MCF 10A (cell line): ENCODE measurements around the genes CCDC171, SAXO1 and HAUS6.

DNA sequence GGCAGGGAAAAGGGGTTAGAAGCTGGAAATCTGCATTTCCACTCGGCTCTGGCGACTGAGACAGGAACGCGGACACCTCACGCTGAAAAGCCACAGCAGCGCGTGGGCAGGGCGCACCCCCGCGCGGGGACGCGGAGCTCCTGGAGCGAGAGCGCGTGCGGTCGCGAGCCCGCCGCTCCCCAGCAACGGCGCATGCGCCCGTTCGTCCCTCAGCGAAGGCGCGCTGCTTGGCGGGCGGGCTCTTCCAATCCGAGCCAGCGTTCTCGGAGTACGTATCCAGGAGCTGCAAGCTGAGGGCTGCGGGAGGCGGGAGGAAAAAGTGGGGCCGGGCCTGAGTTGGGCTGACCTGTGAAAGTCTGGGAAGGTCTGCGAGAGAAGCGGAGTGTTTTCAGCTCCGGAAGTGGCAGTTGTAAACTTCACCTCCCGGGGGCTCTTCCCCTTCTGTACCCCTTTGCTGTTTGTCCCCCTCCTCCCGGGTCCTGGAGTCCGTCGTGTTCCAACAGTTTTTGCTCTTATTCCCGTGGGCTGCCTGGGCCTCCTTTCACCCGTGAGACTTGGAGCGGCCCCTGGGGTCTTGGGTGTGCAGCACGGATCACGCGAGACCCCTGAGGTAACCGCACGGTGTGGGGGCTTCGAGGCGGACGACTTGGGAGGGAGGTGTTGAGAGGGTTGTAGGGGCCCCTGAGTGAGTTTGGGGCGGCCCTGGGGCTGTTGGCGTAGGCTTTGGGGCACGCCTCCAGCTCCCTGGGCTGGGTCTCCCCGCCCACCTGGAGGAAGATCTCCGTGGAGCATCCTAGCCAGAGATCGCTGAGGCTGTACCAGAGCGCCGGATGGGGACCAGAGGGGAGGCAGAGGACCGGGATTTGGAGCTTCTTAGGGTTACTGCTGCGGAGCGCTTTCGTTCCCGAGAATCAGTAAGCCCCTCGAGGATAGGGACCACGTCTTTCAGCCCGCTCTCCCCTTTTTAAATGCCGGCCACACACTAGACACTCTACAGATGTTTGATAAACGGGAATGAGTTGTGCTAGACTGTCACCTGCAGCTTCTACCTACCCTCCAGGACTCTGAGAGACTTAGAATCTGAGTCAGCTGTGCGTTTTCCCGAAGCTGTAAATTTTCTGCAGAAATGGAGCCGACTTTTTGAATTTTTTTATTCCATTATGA is at the start of gene CCDC171:
CCDC171 (plus strand) TSS at position 351 of the 1,164 bp plus-strand sequence.
- PRO-cap: bidirectional peak, plus-strand start at position 352 of the sequence, minus-strand start at position 142 of the sequence
- RRBS: 9% methylated on average over 5 of the region's 77 CpGs

GRCh38 chr9:16138786-16139418 is 586.1 kb downstream of the CCDC171 start:
- PRO-cap: no peak
- RRBS: no CpG with 5 or more reads among the region's 11 CpGs

DNA sequence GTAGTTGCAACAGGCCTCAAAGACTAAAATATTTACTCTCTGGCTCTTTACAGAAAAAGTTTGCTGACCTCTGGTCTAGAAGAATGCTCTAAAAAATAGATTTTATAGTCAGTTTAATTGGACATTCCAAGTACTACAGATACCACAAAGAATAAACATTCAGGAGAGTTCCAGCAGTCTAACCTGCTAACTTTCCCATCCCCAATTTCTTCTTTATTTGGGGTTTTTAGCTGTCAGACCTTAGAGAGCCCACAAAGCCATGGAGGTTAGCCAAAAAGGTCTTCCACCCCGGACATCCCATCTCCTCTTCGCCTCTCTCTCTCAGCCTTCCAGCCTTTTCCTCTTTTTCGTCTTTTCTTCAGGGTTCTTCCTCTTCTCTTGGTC is 588.0 kb downstream of the BNC2 start:
- PRO-cap: no peak
- RRBS: no CpG with 5 or more reads among the region's 3 CpGs

GRCh38 chr9:16414299-16414919 is 456.1 kb downstream of the BNC2 start:
- PRO-cap: no peak
- RRBS: no CpG with 5 or more reads among the region's 4 CpGs

DNA sequence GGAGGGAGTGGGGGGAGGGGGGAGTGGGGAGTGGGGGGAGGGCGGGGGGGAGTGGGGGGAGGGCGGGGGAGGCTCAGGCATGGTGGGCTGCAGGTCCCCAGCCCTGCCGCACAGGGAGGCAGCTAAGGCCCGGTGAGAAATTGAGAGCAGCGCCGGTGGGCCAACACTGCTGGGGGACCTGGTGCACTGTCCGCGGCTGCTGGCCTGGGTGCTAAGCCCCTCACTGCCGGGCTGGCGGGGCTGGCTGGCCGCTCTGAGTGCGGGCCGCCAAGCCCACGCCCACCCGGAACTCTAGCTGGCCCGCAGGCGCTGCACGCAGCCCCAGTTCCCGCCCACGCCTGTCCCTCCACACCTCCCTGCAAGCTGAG is 160.0 kb downstream of the CNTLN start:
- PRO-cap: no peak
- RRBS: no CpG with 5 or more reads among the region's 20 CpGs

- PRO-cap: no peak
- RRBS: no CpG with 5 or more reads among the region's 3 CpGs
These were observed 58.2 kb upstream of the SH3GL2 start for GRCh38 chr9:17520780-17520979.

DNA sequence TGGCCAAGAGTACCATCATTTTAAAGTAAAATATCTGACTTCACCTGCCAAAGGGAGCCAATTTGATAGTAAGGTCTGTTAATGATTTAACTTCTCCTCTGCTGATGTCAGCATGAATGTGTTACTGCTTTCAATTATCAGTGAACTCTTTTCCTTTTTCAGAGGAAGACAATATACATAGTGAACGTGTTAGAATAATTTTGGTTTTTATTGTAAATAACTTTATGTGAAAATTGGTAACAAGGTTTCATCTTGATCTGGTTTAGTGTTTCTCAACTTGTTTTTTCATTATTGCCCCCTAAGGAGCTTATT is 409.7 kb downstream of the SH3GL2 start:
- PRO-cap: no peak
- RRBS: no CpG with 5 or more reads among the region's 1 CpG

DNA sequence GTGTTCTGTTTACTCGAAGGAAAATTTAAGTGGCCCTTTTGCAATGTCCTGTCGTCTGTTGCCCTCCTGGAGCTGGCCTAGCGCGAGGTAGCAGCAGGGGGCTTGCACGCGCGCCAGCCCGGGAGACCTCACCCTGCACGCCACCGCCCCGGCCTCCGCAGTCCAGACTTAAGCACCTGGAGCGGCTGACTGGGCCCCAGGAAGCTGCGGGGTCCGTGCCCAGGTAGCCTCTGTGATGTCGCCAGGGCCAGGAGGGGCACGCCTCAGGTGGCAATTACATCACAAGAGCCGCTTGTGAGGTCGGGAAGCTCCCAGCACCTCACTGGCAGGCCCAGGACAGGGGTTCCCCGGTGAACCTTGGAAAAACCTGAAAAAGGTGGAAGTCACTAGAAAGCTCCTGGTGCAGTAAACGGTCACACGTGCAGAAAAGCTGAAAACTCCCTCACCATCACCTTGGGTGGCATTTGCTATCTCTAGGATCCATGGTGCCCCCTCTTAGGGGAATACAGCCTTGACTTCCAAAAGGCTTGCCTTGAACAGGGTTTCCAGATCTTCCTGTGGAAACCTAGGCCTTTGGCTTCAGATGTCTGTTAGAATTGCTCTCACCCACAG is at the start of gene SAXO1:
SAXO1 (minus strand) TSS at position 191 of the 612 bp plus-strand sequence.
- PRO-cap: no peak
- RRBS: no CpG with 5 or more reads among the region's 22 CpGs

GRCh38 chr9:19050399-19050638 is 1.1 kb downstream of the RRAGA start:
- PRO-cap: no peak
- RRBS: no CpG with 5 or more reads among the region's 10 CpGs

- PRO-cap: no peak
- RRBS: no CpG with 5 or more reads among the region's 1 CpG
These were observed 6.4 kb downstream of the RRAGA start for GRCh38 chr9:19055479-19056240.

DNA sequence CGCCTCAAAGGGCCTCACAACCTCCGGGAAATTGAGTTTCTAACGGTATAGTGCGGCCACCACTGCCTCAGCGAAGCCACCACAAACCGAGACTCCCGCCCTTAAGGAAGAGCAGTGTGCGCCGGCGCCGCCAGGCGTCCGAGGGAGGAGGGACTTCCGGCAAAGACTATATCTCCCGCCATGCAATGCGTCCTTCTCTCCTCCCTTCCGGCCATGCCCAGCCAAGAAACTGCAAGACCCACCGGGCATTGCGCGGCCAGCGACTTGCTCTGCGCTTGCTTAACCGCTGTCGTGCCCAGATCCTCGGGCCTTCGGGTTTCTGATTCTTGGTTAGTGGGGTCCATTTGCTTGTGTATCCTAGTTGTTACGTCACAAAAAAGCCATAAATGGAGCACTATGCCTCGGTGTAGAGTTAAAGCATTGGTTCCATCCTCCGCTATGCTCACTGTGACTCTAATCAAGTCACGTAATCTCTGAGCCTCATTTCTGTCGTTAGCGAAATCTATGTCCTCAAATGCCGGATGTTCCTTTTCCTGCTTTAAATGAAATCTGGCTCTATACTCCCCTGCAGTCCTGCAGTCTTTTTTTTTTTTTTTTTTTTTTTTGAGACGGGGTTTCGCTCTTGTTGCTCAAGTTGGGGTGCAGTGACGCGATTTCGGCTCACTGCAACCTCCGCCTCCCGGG is at the start of gene HAUS6:
HAUS6 (minus strand) TSS at position 106 of the 684 bp plus-strand sequence.
- PRO-cap: bidirectional peak, plus-strand start at position 248 of the sequence, minus-strand start at position 106 of the sequence
- RRBS: 1% methylated on average over 9 of the region's 40 CpGs

- PRO-cap: no peak
- RRBS: no CpG with 5 or more reads among the region's 41 CpGs
These were observed 794 bp upstream of the PLIN2 start for GRCh38 chr9:19127897-19128675.

GRCh38 chr9:19230972-19231541 is 564 bp downstream of the DENND4C start:
- PRO-cap: bidirectional peak, plus-strand start at chr9:19231434, minus-strand start at chr9:19231417
- RRBS: 1% methylated on average over 18 of the region's 42 CpGs

DNA sequence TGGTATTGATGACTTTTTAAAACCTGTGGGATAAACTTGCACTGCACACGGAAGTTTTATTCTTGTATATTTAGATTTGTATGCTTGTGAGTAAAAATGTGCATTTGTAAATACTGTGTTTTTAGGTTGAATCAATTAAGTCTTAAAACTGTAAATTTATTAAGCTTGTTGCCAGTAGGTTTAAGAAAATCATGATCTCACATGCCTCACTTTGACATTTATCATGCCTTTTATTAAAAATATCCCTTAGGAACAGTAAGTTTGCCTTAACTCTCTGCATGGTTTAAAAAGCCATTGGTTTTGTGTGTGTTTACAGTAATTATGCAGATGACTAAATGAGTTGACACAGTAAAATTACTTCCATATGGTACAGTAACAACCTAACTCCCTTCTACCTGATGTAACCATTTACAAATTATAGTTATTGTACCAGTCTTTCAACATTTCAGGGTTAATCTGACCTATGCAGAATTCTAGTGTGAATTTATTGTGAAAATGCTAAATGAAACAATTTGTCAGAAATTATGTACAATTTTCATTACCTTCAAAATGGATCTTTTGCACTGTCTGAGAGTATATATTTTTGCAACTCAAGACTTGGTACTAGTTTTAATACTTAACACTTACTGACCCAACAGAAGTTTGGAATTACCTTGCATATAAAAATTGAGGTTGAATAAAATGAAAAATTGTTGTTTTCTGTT is 6.4 kb downstream of the RPS6 start:
- PRO-cap: no peak
- RRBS: no CpG with 5 or more reads among the region's 1 CpG

DNA sequence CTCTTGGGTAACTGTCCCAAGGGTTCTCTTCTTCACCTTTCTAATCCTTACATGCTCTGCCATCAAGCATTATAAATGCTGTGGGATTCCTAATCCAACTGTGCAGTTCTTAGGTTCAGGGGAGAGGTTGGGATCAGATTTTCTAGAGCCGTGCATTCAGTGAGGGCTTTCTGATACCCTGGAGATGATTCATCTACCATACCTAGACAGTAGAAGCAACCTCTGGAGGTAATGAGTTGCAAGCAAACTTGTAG is 365.8 kb downstream of the MLLT3 start:
- PRO-cap: no peak
- RRBS: no CpG with 5 or more reads among the region's 1 CpG

GRCh38 chr9:20574799-20575406 is 47.4 kb downstream of the MLLT3 start:
- PRO-cap: no peak
- RRBS: no CpG with 5 or more reads among the region's 7 CpGs

GRCh38 chr9:20579495-20580057 is 42.7 kb downstream of the MLLT3 start:
- PRO-cap: no peak
- RRBS: no CpG with 5 or more reads among the region's 2 CpGs

- PRO-cap: no peak
- RRBS: no CpG with 5 or more reads among the region's 2 CpGs
These were observed 4.1 kb downstream of the MLLT3 start for GRCh38 chr9:20618052-20618832.

DNA sequence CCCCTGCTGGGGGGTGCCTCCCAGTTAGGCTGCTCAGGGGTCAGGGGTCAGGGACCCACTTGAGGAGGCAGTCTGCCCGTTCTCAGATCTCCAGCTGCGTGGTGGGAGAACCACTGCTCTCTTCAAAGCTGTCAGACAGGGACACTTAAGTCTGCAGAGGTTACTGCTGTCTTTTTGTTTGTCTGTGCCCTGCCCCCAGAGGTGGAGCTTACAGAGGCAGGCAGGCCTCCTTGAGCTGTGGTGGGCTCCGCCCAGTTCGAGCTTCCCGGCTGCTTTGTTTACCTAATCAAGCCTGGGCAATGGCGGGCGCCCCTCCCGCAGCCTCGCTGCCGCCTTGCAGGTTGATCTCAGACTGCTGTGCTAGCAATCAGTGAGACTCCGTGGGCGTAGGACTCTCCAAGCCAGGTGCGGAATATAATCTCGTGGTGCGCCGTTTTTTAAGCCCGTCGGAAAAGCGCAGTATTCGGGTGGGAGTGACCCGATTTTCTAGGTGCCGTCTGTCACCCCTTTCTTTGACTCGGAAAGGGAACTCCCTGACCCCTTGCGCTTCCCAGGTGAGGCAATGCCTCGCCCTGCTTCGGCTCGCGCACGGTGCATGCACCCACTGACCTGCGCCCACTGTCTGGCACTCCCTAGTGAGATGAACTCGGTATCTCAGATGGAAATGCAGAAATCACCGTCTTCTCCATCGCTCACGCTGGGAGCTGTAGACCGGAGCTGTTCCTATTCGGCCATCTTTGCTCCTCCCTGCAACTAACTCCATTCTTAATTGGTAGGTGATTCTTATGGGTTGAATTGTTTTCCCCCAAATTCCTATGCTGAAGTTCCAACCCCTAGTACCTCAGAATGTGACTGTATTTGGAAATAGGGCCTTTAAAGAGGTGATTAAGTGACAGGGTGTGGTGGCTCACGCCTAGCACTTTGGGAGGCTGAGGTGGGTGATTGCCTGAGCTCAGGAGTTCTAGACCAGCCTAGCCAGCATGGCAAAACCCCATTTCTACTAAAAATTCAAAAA is 25.7 kb upstream of the FOCAD start:
- PRO-cap: unidirectional peak, plus-strand start at position 315 of the sequence; bidirectional peak, plus-strand start at position 635 of the sequence, minus-strand start at position 359 of the sequence; bidirectional peak, plus-strand start at position 762 of the sequence, minus-strand start at position 749 of the sequence
- RRBS: no CpG with 5 or more reads among the region's 37 CpGs

- PRO-cap: no peak
- RRBS: no CpG with 5 or more reads among the region's 2 CpGs
These were observed 30.9 kb downstream of the FOCAD start for GRCh38 chr9:20714863-20715527.